Ascending aorta (tissue), 1 donor: ENCODE data around the genes AK4 and PDE4B.

DNA sequence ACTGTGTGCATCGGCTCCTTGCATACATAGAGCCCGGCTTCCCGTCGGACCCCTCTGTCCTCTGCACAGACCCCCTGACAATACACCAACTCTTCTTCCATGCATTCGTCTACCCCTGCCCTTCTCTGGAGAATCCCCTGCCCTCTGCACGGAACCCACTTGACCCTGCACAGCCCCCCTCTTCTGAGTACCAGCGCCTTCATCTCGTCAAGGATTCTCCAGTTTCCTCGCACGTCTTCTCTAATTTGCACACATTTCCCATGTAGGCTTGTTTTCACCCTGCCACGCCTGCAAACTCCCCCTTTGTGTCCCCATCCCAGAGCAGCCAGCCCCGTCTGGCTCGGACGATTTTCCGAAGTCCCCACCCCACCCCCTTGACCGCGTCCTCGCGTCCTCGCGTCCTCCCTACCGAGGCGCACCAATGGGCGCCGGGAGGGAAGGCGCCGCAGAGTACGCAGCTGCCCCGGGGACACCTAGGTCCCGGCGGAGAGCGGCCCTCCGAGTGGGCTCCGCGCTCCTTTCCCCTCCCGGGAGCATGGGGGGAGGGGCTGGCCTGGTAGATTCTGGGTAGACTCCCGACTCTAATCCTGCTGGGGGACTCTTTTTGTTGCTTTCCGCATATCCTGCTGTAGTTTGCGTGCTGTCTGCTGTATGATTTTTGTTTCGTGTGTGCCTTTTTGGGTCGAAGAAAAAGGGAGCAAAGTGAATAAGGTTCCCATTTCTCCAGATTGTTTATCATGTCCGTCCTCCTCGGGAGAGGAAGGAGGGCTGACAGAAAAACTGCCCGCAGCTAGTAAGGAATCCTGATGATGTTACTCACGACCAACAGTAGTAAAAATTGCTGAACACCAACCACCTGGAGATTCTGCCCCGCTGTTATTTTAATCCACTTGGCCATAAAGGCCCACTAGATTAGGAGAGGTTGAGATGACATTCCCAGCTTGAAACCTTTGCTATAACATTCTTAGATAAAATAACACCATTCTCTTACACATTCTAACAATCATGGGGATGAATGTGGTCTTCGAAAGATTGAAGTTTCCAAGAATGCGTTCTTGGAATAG lies 1.4 kb downstream of the CACHD1 start:
- PRO-cap = no peak

- PRO-cap = no peak
Measured at GRCh38 chr1:64476017-64477067, 6.4 kb downstream of the CACHD1 start.

DNA sequence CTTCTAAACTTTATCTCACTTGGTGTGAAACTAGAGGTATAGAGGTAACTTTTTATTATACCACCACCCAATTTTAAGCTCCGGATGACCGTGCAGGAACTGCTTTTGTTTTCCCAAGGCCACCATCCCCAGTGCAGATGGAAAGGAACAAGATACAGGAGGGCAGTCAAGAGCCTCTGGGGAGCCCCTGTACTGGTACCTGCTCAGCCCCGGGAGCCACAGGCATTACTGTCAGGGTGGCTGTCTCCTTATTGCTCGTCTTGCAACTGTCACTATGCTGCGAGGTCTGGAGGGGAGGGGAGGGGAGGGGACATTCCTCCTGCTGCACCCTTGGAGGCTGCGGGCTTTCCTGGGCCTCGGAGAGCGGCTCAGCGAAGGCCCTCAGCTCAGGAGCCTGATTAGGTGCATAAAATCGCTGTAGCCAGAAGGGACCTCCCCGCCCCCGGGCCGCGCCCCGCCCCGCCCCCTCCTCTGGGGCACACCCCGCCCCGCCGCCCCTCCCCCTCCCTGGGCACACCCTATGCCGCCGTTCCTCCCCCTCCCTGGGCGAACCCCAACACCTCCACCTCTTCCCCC lies 35.3 kb downstream of the CACHD1 start:
- PRO-cap = no peak

DNA sequence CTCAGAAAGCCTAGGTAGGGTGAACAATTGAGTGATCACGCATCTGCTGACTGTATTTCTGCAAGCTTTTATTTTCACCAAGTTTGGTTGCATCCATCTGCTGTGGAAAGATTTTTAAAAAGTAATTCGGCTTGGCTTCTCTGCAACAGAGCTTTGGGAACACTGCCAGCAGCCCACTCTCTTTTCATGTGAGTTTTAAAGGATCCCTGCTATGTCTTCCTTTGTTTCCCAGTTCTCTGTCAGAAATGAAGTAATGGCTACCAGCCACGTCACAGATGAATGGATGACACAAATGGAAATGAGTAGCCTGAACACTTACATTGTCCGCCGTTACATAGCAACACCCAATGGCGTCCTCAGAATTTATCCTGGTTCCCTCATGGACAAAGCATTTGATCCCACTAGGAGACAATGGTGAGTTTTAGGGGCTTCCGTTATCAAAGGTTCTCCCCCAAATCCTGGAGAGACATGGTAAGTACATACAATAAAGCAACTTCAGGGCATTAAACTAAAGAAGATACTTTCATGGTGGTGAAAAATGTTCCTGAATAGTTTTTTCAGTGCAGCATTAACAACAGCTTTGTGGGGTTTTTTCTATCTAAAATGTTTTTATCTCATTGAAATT lies 80.5 kb upstream of the RAVER2 start:
- PRO-cap = no peak

DNA sequence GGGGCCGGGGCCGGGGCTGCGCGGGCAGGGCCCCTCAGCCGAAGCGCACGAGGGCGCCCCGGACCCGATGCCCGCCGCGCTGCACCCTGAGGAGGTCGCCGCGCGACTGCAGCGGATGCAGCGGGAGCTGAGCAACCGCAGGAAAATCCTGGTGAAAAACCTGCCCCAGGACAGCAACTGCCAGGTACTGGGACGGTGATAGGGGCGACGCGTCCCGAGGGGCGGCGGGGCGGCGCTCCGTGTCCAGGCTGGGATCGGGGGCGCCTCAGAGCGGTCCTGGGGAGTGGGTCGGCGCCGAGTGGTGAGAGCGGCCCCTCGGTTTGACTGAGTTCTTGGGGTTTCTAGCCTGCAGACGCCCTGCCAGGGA lies 346 bp downstream of the RAVER2 start:
- PRO-cap = no peak

- PRO-cap = no peak
Measured at GRCh38 chr1:64964864-64965447, 1.4 kb downstream of the JAK1 start.

GRCh38 chr1:65147262-65147420 lies 862 bp upstream of the AK4 start:
- PRO-cap = no peak

- PRO-cap = unidirectional peak, plus-strand start at chr1:65147622; bidirectional peak, plus-strand start at chr1:65147834, minus-strand start at chr1:65147824
Measured at GRCh38 chr1:65147421-65148368, at the start of gene AK4. Gene AK4, plus strand, starts transcription at chr1:65148203.

DNA sequence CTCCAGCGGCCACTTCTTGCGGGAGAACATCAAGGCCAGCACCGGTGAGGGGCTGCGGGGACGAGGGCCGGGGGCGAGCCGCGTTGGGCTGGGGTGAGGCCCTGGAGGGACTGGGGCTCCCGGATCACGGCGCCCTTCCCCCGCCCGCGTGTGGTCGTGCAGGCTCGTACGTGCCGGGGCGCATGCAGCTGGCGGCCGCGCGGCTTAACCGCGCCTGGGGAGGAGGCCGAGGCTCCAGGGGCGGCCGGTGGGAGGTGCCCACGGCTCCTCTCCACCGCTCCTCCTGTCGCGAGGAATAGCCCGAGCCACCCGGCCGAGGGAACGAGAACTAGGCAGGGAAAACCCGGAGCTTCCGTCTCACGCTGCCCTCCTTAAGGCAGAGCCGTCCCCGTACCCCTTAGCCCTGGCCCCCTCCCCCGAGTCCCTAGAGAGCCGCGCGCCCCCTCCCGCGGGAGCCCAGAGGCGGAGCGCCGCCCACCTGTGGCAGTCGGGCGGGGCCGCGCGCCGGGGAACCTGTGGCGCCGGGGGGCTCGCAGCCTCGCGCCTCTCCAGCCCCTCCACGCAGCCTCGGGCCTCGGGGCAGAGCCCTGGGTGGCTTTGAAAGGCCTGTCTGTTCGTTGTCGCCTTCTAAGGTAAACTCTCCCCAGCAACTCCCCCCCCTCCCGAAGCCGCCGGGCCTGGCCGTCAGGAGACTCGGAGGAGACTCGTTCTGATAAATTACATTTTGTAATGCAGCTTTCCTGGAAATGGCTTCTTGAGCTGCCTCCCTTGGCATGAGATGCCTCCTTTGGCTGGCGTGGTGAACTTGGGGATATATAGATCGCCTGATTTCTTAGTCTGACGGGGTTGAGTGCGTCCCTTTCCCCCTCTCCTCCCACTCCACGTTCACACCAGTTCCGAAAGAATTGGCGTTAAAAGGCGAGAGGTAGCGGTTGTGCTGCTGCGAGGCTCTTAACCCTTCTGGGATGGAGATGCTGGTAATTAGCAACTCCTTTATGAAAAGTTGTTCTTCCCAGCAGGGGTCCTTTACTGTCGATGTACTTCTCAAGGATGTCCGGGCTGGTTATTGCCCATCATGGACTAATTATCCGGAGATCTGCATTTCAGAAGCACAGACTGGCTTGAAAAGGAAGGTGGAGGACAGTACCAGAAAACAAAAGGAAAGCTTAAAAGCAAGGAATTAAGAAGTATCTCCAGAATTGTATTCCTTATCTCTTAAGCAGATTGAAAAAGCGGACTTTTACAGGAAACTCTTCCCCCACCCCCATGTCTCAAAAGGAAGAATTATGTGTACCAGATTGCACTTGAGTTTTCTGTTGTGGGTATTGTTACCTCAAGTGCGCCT lies 978 bp downstream of the AK4 start:
- PRO-cap = bidirectional peak, plus-strand start at position 459 of the sequence, minus-strand start at position 426 of the sequence; unidirectional peak, minus-strand start at position 569 of the sequence

GRCh38 chr1:65265285-65266443 lies 43.7 kb upstream of the DNAJC6 start:
- PRO-cap = no peak

- PRO-cap = no peak
Measured at GRCh38 chr1:65421666-65422213, 1.3 kb downstream of the LEPR start.

- PRO-cap = no peak
Measured at GRCh38 chr1:65427064-65427653, 6.7 kb downstream of the LEPR start.

DNA sequence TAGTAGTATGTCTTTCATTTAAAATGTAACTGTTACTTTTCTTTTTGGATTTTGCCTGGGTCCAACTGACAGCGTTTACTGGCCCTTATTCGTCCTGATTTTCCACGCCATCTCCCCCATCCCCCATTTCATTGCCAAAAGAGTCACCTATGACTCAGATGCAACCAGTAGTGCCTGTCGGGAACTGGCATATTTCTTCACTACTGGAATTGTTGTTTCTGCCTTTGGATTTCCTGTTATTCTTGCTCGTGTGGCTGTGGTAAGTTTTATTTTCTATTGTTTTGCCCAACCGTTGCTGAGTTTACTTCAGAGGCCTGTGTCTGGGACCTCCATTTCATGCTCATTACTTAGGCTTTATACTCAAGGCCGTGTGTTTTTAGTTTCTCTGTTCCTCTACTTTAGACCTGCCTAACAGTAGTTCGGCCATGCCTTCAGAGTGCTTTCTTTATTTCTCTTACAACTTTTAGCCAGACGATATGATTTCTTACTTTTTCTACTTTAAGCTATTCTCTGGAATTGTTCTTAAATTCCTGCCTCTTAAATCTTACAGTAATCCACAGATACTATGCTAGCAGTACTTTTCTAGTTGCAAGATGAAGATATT lies 9.4 kb downstream of the LEPR start:
- PRO-cap = no peak

GRCh38 chr1:65469857-65470406 lies 49.5 kb downstream of the LEPR start:
- PRO-cap = no peak

DNA sequence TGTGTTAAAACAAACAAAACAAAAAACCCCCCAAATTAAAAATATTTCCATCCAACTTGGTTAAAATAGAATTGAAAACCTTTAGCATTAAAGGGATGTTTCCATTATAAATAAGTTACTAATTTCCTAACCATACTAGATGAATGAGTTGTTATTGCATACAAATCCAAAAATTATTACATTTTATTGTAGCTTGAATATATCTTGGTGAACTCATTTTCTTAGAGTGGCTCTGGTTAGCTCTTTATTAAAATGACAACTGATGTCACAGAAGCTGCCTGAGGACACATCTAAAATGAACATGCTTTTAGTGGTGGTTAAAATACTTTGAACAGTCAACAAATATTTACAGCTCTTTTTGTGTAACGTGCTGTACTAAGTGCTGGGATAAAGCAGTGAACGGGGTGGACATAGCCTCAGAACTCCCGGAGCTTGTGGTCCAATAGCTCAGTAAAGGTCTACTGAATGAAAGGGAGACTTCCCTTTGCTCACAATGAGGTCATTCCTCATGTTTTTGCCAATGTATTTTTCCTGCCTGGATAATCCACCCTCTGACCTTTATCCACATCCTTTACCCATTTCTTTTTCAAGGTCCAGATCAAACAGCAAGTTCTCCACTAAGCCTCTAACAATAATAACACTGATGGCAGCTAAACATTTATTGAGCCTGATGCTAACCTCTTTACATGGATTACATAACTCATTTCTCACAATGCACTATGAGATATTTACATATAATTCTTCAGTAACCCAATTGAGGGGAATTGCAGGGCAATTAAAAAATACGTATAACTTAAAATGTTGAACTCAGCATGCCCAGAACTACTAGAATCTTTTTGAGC lies 55.8 kb downstream of the LEPR start:
- PRO-cap = no peak

GRCh38 chr1:65691868-65692302 lies 100.8 kb upstream of the PDE4B start:
- PRO-cap = no peak

DNA sequence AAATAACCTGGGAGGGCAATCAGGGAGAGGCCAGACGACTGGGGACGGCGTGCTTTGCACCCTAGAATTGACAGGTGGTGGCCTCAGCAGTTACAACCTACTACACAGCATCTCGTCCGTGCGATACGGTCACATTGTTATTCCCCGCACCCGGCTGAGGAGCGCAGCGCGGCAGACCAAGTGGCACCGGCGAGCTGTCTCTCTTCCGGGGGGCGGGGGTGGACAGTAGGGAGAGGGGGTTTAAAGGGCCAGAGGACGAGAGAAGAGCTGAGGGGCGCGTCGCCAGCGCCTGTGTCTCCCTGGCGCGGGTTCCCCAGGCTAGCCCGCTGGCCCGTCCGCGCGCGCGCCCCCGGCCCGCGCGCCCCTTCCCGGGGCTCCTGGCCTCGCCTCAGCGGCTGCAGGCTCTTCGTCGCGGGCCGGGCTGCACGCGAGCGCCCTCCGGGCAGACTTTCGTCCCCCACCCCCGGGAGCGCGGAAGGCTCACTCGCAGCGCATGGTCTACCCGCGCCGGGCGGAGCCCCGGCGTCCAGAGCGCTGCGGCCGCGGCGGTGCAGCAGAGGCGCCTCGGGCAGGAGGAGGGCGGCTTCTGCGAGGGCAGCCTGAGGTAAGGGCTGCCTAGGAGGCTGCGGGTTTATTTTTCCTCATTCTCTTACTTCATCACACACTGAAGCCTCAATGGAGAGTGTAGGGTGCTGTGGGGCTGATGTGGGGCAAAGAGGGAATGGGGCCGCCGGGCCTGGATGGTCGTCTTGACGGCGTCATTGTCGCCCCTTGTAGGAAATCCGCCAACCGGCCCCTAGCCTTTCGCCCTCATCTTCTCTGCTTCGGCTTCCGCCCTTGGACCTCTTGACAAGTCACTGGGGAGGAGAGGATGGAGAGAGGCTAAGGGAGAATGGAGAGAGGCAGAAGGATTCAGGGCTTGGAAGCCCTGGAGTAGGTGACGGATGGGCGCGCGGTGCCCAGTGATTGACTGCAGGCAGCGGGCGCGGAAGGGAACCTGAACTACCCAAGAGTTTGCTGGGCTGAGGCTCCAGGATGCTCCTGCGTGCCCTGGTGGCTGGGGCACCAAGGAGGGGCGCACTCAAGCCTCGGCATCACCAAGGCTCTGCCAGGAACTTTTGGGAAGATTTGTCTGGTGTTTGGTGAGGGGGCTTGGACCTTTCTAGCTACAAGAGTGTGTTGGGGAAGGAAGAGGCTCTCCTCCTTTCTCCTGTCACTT lies at the start of gene PDE4B:
Gene PDE4B, plus strand, starts transcription at position 251 of the 1,219 bp plus-strand sequence.
- PRO-cap = no peak

GRCh38 chr1:66275138-66275528 lies 258.8 kb upstream of the SGIP1 start:
- PRO-cap = no peak

- PRO-cap = no peak
Measured at GRCh38 chr1:66369808-66370232, 164.1 kb upstream of the SGIP1 start.

DNA sequence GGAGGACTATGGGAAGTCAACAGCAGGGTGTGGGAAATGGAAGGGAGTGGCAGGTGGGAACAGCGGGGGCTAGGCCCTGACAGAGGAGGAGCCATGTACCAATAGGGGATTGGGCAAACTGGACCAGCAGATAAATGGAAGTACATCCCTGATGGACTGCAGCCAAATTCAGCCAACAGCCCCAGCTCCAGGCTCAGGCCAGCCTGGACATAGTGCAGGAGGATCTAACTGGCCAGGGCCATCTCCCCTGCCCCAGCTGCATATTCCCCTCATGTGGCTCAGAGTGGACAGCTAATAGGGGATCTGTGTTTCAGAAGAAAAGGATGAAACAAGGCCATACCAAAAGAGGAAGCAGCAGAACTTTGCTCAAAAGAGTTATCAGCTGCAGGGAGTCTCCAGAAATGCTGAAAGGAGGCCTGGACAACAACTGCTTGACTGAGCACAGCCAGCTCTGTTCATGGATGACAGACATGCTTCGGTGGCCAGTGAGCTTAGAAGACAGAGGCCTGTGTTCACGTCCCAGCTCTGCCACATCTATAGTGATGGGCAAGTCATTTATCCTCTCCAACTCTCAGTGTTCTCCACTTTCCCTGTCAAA lies 140.1 kb upstream of the SGIP1 start:
- PRO-cap = no peak